Astrocyte (in vitro differentiated cells and primary cell): Measurements from ENCODE around the gene MKI67.

GRCh38 chr10:127145085-127145483, 51.3 kb downstream of the INSYN2A start:
- PRO-cap = unidirectional peak, plus-strand start at chr10:127145407
- RRBS, 2 experiments = no CpG with 5 or more reads among the region's 6 CpGs

DNA sequence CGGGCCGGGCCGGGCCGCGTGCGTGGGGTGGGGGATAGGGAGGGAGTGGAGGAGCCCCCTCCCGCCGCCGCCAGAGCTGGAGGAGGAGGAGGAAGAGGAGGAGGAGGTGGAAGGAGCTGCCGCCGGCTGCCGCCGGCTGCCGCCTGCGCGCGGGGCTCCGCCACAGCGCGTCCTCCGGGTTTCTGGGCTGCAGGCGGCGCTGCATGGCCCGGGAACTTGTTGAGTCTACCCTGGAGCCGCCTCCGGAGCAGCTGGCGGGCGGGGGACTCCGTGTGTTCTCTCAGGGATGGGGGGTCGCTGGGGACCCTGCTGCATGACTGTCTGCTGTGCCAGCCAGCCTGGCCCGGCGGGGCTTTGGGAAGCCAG, 225 bp upstream of the INSYN2A start:
- PRO-cap = no peak
- RRBS, 2 experiments = 2 to 3% methylated on average over 10 to 15 of the region's 32 CpGs

DNA sequence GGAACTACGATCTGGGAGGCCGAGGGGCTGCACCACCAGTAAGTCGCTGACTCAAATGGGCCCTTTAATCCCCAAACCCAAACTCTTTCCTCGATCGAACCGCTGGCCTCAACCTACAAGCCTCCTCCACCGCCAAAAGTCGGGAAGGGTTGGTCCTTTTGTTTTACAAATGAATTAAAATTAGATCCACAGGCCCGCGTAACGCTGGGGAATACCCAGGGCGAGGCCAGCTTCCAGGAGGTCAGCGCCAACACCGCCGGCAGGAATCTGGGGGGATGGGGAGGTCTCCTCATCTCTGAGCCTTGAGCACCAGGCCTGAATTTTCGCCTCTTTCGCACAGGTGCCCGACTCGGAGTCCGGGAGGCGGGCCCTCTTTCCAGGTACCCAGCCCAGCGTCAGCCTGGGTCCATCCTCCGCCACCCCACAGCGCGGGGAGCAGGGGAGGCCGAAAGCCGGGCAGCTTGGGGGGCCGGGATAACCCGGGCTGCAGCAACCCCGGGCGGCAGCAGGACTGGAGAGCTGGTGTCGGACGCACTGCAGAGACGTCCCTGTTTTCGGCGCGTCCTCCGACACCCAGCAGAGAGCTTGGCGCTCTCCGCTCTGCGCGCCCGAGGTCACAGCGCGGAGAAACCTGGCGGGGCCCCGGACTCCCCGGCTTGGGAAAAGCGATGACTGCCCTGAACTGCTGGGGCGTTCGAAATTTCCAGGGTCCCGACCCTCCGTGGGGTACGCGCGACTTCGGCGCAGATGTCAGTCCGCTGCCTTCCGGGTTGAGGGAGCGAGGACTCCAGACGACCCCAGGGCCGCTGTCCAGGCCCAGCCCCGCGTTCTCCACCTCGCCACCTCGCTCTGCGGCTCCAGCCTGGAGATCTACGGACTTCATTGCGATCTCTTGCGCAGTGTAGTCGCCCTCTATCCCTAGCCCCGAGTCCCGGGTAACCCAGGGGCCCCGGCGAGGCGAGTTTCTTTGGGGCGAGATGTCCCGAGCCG, 867 bp upstream of the FOXI2 start:
- PRO-cap = no peak
- RRBS, 2 experiments = 2% methylated on average over 16 of the region's 80 CpGs; no CpG with 5 or more reads in 1 of the 2 experiments

DNA sequence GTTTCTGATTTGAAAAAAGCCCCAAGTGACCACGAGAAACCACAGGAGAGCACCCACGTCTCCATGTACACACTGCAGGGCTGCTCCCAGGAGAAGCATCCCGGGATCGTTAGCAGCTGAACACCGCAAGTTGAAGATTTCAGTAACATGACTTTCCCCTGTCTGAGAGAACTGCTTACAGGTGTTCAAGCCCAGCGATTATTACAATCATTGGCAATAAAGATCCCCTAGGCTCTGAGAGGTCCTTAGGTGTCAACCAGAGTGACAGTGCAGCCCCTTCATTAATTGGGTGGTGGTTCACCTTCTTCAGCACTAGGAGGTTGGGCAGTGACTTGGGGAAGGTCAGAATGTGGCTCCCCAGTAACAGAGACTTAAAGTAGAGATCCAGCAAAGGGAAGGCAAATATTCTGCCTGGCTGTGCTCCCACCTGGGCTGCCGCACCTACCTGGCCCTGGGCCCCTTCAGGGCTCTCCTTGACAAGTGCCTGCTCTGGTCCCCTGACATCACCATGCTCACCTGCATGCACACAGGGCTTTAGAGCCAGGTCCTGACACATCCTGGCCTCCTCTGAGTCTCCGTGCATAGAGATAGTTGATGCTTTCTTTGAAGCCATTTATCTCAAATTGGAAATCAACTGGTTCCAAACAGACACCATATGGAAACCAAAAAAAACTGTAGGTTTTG, 1.9 kb downstream of the CLRN3 start:
- PRO-cap = no peak
- RRBS, 2 experiments = no CpG with 5 or more reads among the region's 8 CpGs

GRCh38 chr10:127968396-127968968, 61.6 kb downstream of the PTPRE start:
- PRO-cap = no peak
- RRBS, 2 experiments = no CpG with 5 or more reads among the region's 5 CpGs

GRCh38 chr10:128048066-128048738, 78.0 kb downstream of the MKI67 start:
- PRO-cap = no peak
- RRBS, 2 experiments = no CpG with 5 or more reads among the region's 19 CpGs

GRCh38 chr10:128067573-128068673, 58.3 kb downstream of the MKI67 start:
- PRO-cap = no peak
- RRBS, 2 experiments = 96% methylated on average over 3 of the region's 32 CpGs

DNA sequence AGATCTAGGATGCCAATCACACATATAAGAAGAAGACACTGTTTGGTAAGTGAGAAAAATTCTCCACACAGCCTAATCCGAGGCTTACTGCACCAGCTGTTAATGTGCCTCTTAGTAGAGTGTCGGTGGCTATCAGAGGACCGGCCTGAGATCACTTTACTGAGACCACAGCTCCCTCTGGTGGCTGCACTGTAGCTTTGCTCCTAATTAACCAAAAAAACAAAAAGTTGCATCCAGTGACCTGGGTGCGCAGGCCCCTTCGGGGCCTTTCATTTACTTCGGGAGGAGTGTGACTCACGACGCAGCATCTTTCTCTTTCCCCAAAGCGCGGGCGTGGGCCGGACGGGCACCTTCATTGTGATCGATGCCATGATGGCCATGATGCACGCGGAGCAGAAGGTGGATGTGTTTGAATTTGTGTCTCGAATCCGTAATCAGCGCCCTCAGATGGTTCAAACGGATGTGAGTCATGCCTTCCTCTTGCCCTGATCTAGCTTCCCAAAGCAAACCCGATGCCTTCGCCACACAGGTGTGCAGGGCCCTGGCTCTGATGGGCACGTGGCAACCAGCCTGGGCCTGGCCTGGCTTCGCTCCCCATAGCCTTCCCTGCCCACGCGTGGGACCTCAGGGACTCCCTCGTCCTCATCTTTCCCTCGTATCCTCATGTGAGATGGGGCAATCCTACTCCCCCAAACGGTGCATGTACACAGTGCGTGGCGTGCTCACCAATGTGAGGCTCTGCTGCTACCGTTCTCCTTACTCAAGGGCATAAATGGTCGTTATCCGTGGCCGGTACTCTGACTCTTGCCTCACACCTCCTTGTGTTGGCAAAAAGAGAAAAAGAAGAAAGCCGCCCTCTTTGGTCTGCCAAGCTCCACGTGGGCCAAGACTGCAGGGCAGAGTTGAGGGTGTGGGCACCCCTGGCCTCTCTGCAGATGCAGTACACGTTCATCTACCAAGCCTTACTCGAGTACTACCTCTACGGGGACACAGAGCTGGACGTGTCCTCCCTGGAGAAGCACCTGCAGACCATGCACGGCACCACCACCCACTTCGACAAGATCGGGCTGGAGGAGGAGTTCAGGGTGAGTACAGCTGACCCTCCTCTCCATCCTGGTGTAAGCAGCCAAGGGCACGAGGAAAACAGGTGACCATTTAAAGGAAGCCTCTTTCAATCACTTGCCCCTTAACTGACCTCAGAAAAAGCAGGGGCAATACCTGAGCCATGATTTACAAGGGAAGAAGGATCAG, 56.4 kb downstream of the MKI67 start:
- PRO-cap = no peak
- RRBS, 2 experiments = no CpG with 5 or more reads among the region's 45 CpGs

DNA sequence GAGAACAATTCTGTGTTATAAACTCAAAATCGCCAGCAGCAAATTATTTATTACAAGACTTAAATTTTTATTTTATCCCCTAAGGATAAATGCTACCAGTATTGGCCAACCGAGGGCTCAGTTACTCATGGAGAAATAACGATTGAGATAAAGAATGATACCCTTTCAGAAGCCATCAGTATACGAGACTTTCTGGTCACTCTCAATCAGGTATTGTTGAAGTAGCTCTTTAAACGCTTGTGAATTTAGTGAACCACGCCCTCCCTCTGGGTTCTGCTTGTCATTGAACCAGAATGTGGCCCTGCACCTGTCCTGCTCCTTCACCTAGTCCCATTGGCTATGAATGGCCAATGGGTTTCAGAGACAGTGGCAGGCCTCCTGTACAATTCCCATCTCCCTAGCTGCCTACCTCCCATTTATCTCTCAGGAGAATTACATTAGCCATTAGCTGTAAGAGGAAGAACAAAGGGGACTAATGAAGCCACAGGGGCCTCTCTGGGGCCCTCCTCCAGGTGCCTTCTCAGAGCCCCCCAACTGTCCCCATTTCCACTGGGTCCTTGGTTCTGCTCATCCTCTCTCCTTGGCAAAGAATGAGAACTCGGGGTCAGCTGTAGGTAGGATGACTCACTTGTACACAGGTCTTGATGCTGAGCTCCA, 49.6 kb downstream of the MKI67 start:
- PRO-cap = no peak
- RRBS, 2 experiments = no CpG with 5 or more reads among the region's 7 CpGs

GRCh38 chr10:128111823-128112457, 14.3 kb downstream of the MKI67 start:
- PRO-cap = no peak
- RRBS, 2 experiments = no CpG with 5 or more reads among the region's 7 CpGs

DNA sequence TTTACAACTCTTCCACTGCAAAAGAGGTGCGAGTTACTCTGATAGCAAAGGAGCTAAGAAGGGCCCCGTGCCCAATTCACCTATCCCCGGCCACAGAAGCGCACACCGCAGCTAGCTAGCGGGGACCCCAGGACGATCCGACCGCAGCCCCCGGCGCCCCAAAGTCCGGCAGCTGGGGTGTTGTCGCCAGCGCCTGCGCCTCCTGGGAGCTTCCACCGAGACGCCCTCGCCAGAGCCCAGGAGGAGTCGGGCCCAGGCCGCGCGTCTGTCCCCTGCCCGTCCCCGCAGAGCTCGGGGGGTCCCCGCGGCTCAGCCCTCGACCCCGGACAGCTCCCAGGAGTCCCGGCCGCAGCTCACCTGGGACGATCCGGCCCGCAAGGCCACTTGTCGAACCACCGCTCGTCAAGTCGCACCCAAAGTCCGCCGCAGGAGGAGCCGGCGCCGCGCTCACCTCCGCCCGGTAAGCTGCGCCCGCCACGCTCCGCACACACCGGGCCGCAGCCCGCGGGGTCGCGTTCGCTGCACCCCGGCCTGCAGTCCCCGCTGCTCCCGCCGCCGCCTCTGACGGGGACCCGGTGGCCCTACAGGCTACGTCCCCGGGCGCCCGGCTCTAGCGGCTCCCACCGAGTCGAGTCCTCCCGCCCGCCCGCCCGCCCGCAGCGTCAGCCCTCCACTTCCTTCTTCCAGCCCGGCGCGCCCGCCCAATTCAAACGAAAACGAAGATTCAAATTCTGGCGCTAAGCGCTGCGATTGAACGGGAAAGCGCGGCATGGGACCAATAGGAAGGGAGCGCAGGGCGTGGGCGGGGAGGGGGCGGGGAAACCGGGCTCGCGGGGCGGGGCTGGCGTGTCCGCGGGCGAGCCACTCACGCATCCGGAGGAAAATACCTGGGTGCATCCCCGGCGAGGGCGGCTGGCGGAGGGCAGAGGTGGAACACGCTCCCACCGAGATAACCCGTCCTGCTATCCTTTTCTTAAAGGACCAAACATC, at the start of gene MKI67:
Gene MKI67 (minus strand): TSS at position 682 of the 990 bp plus-strand sequence.
- PRO-cap = no peak
- RRBS, 2 experiments = 1 to 3% methylated on average over 46 to 49 of the region's 110 CpGs

DNA sequence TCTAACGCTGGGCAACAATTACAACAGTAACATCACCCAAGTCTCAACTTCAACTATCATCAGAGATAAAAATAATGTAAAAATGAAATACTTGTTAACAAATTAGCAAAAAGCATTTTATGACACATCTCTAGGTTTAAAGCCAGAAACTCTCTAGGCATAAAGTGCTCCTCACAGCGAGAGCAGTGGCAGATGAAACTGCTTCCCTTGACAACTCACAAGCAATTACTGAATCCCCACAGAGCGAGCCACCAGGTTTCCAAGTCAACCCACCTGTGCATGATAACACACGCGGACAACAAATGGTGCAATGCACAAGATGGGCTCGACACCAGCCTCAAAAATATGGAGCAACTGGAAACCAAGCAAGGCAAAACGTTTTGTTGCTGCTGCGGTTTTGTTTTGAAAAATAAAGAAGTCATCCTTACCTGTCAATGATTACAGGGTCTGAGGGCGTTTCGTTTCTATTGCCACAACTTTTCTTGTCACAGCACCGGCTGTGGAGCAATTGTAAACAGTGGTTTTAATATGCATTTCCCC, 7.2 kb downstream of the EBF3 start:
- PRO-cap = no peak
- RRBS, 2 experiments = no CpG with 5 or more reads among the region's 11 CpGs

DNA sequence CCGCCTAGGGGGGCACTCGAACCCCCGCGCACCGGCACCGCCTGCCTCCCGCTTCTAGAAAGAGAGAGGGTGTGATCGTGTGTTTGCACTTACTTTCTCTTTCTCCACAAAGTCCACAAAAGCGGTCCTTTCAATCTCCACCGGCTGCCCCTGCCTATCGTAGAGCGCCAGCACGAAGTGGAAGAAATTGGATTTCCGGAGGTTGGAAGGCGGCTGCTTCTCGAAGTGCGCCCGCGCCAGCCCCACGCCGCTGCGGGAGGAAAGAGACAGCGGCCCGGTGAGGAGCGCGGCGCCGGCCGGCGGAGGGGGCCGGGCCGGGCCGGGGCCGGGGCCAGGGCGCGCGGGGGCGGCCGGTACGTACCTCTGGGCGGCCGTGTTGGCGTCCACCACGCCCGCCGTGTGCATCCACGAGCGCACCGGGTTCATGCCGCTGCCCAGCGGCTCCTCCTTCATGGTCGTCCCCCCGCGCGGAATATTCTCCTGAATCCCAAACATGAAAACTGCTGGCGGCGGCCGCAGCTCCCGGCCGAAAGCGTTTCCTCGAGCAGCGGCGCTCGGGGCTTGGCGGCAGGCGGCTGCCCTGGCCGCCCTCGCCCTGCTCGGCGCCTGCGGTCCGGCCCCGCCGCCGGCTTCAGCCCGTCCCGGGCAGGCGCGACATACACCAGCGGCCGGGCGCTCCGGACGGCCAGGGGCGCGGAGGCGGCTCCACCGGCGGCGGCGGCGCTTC, 637 bp downstream of the EBF3 start:
- PRO-cap = no peak
- RRBS, 2 experiments = 1 to 2% methylated on average over 36 to 50 of the region's 93 CpGs

- PRO-cap = no peak
- RRBS, 2 experiments = no CpG with 5 or more reads among the region's 32 CpGs
Measured at GRCh38 chr10:131885227-131885930, 15.4 kb upstream of the PPP2R2D start.

DNA sequence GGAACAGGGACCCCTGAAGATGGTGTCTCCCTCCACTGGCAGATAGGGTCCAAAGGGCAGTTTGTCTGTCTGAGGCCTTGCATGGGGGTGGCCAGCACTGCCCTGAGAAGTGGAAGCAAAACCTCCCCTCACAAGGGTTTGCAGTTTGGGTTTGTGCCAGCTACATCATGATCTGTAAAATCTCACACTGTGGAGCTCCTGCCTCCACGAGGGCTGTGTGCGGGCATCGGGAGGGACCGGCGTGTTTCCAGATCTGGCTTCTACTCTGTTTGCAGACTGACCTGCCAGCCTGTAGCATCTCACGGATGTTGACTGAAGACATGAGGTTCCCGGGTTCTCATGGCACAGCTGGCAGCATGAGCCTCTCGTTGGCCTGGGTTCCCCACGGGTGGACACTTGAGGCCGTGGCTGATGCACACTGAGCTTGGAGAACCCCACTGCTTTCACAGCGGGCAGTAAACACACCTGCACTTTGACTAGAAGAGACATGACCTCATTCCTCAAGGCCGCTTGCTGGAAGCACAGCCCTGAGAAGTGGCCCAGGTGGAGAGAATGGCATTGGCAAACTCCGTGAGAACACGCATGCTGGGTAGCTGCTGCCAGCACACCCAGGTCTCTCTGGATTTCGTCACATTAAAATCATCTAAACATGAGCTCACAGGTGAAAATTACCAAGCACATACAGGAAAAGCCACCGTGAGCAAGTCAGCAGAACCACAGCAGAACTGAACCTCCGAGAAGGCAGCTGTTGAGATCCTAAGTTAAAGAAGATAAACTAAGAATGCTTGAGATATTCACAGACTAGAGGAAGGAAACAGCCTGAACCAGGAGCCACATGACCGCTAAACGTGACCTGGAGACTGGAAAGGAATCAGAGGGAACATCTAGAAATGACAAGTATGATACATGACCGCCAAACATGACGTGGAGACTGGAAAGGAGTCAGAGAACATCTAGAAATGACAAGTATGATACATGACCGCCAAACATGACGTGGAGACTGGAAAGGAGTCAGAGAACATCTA, 32.6 kb downstream of the BNIP3 start:
- PRO-cap = no peak
- RRBS, 2 experiments = 98 to 100% methylated on average over 4 of the region's 23 CpGs

DNA sequence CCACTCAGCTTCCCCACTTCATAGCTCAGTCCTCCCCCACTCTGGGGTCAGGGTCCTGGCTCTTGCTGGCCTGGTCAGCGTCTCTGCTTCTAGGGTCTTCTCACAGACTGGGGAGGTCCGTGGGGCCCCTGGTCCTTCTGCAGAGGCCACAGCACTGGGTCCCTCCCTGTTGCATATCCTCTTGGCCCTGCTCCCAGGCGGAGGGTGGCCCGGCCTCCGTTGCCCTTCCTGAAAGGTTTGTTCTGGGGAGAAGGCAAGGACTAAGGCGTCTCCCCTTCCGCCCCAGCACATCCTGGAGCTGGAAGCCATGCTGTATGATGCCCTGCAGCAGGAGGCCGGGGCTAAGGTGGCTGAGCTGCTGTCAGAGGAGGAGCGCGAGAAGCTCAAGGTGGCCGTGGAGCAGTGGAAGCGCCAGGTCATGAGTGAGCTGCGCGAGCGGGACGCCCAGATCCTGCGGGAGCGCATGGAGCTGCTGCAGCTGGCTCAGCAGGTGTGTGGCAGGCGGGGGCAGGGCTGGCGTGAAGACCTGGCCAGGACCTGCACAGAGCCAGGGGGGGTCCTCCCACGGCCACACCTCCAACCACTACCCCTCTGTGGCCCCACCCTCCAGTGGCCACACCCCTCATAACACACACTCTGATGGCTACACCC, 23.7 kb upstream of the DPYSL4 start:
- PRO-cap = no peak
- RRBS, 2 experiments = no CpG with 5 or more reads among the region's 21 CpGs

- PRO-cap = no peak
- RRBS, 2 experiments = under 1 to 4% methylated on average over 18 to 24 of the region's 41 CpGs
Measured at GRCh38 chr10:132187404-132187739, 624 bp downstream of the DPYSL4 start.

DNA sequence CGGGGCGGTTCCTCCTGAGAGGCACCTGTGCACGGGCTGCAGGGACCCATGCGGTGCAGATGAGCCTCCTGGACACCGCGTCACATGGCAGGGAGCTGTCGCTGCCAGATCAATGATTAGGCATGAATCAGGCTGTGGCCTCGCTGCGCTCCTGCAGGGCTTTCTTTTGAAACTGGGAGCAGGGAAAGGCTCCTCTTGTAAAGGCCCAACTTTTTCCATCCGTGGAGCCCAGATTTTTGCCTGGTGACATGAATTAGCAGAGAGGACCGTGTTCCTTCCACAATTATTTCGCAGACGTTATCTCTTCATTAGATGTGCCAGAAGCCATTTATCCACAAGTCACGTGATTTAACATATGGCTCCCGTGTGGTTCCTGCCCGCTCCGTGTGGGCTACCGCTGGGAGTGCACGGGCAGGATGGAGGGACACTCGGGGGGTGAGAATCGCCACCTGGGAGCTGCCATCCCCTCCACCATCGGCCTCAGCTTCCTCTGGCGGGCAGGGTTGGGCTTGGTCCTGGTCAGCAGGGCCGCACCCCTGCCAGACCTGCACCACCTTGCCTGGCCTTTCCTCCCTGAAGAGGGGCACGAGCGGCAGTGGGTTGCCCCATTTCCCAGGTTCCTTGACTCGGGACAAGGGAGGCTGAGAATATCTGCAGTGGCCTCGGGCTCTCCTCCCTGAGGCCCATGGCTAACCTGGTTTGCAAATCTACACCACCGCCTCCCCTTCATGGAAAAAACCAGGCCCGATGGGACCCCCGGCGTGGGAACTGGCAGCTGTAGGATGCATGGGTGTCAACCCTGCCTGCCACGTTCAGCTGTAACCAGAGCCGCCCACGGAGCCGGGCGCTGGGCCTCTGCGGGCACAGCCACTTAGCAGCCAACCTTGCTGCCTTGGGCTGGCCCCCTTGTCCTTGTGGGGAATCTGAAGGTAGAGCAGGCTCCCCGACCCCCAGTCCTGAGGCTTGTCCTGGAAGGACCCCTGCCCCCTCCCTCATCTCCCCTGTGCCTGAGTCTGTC, 1.3 kb downstream of the PWWP2B start:
- PRO-cap = no peak
- RRBS, 2 experiments = 79 to 86% methylated on average over 6 of the region's 39 CpGs

GRCh38 chr10:132400549-132400965, 3.6 kb downstream of the PWWP2B start:
- PRO-cap = no peak
- RRBS, 2 experiments = no CpG with 5 or more reads among the region's 10 CpGs

DNA sequence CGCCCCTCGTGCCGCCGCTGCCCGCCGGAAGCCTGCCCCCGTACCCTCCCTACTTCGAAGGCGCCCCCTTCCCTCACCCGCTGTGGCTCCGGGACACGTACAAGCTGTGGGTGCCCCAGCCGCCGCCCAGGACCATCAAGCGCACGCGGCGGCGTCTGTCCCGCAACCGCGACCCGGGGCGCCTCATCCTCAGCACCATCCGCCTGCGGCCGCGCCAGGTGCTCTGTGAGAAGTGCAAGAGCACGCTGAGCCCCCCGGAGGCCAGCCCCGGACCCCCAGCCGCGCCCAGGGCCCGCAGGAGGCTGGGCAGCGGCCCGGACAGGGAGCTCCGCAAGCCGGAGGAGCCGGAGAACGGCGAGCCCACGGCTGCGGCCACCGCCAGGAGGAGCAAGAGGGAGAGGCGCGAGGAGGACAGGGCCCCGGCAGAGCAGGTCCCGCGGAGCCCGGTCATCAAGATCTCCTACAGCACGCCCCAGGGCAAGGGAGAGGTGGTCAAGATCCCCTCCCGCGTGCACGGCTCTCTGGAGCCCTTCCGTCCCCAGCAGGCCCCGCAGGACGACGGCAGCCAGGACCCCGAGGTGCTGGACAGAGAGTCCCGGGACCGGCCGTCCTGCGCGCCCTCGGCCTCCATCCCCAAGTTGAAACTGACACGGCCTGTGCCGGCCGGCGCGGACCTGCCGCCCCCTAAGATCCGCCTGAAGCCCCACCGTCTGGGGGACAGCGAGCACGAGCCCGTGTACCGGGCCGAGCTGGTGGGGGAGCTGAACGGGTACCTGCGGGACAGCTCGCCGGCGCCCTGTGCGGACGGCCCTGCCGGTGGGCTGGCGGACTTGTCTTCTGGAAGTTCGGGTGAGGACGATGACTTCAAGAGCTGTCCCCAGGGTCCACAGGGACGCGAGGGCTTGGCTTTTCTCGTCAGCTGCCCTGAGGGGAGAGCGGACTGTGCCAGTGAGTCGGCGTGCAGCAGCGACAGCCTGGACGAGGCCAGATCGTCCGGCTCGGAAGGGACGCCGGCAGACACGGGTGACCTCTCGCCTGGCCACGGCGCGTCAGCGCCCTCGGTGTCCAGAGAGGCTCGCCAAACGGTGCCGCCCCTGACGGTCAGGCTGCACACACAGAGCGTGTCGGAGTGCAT, 8.2 kb downstream of the PWWP2B start:
- PRO-cap = no peak
- RRBS, 2 experiments = 72 to 79% methylated on average over 51 to 55 of the region's 115 CpGs